ENCODE measurements around a stretch of chr12.

- PRO-cap, result no peak
- RAMPAGE, long total RNA, 4 experiments, result no peak in any of the 4 experiments
Observed at GRCh38 chr12:51441594-51441853, 16.9 kb downstream of the SLC4A8 start.

DNA sequence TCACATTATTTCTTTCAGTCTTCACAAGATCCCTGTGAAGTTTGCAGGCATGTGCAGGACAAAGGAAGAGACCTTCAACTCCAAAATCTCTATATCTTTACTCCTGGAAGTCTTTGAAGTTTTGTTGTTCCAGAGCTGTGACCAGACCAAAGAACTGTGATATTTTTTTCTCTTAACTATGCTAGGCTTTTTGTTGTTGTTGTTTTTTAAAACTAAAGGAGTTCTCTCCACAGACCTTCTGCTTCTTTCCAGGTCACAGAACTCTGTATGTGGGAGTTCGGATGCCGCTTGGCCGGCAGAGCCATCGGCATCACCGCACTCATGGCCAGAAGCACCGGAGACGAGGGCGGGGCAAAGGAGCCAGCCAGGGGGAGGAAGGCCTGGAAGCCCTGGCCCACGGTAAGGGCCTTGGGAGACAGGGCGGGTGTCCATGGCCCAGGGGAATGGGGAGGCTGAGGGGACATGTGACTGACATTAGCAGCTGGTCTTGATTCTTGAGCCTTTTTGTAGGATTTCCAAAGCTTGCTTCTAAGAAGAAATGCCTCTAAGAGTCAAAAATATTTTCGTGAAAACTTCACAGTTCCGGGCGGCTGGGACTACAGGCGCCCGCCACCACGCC is 26.1 kb downstream of the SLC4A8 start:
- PRO-cap, result no peak
- RAMPAGE, long total RNA, 4 experiments, result no peak in any of the 4 experiments

DNA sequence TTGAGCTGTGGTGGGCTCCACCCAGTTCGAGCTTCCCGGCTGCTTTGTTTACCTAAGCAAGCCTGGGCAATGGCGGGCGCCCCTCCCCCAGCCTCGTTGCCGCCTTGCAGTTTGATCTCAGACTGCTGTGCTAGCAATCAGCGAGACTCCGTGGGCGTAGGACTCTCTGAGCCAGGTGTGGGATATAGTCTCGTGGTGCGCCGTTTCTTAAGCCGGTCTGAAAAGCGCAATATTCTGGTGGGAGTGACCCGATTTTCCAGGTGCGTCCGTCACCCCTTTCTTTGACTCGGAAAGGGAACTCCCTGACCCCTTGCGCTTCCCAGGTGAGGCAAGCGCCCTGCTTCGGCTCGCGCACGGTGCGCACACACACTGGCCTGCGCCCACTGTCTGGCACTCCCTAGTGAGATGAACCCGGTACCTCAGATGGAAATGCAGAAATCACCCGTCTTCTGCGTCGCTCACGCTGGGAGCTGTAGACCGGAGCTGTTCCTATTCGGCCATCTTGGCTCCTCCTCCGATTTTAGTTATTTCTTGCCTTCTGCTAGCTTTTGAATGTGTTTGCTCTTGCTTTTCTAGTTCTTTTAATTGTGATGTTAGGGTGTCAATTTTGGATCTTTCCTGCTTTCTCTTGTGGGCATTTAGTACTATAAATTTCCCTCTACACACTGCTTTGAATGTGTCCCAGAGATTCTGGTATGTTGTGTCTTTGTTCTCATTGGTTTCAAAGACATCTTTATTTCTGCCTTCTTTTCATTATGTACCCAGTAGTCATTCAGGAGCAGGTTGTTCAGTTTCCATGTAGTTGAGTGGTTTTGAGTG is 22.7 kb upstream of the SCN8A start:
- PRO-cap, result no peak
- RAMPAGE, long total RNA, 4 experiments, result no peak in any of the 4 experiments

DNA sequence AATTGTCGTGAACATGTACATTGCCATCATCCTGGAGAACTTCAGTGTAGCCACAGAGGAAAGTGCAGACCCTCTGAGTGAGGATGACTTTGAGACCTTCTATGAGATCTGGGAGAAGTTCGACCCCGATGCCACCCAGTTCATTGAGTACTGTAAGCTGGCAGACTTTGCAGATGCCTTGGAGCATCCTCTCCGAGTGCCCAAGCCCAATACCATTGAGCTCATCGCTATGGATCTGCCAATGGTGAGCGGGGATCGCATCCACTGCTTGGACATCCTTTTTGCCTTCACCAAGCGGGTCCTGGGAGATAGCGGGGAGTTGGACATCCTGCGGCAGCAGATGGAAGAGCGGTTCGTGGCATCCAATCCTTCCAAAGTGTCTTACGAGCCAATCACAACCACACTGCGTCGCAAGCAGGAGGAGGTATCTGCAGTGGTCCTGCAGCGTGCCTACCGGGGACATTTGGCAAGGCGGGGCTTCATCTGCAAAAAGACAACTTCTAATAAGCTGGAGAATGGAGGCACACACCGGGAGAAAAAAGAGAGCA is 7.9 kb downstream of the TMDD1 start:
- PRO-cap, result no peak
- RAMPAGE, long total RNA, 4 experiments, result no peak in any of the 4 experiments

DNA sequence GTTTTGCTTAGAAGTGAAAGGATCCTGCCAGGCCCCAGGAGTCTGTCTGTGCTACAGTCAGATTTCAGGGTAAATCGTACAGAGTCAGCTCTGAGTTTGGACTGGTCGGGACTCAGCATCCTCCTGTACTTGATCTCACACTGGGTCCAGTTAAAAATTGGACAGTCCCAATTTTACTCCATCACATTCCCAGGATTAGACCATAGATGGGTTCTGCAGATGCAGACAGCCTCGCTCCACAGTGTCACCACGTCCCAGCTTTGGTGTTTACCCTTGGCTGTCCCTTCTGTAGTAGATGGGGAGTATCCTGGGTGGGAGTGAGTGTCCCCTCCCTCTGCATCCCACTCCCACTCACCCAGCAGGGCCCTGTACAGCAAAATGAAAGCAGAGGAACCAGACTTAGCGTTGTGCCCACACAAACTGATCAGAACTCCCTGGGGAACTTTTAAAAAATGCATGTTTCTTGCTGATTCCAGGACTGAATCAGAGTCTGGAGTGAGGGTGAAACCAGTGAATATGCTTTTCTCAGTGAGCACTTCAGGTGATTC is 2.7 kb downstream of the ACVRL1 start:
- PRO-cap, result no peak
- RAMPAGE, long total RNA, 4 experiments, result no peak in any of the 4 experiments

GRCh38 chr12:51953221-51953585 is 1.7 kb downstream of the ACVR1B start:
- PRO-cap, result unidirectional peak, minus-strand start at chr12:51953427
- RAMPAGE, long total RNA, 4 experiments, result no peak in any of the 4 experiments

- PRO-cap, result bidirectional peak, plus-strand start at chr12:52023023, minus-strand start at chr12:52022918
- RAMPAGE, long total RNA, 4 experiments, result no peak in any of the 4 experiments
Observed at GRCh38 chr12:52022998-52023268, 16.2 kb downstream of the TAMALIN start.

DNA sequence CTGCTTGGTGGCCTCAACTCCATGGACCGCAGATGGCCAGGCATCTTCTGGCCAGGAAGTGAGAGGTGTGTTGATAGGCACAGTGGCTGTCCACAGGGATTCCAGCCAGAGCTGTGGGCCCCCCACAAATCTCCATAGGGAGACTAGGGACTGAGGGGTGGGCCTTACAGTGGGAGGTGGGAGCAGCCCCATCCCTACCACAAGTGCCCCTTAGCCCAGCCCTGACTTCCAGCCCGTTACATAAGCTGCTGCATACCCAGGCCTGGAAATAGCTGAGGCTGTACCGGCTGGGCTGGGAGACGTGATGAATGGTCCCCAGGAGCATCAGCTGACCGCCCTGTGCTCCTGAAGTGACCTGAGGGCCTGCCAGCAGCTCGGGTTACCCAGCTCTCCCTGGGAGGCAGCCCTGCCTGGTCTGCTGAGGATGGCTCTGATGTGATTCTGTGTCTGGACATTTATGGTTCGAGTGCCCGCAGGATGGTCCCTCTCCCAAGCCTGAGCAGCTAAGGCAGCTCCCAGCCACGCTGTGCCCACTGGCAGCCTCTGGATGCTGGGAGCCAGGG is 20.3 kb downstream of the TAMALIN start:
- PRO-cap, result no peak
- RAMPAGE, long total RNA, 4 experiments, result no peak in any of the 4 experiments

GRCh38 chr12:52043056-52043413 is 8.2 kb upstream of the NR4A1 start:
- PRO-cap, result no peak
- RAMPAGE, long total RNA, 4 experiments, result no peak in any of the 4 experiments

GRCh38 chr12:52050166-52050329 is 1.2 kb upstream of the NR4A1 start:
- PRO-cap, result no peak
- RAMPAGE, long total RNA, 4 experiments, result no peak in any of the 4 experiments

DNA sequence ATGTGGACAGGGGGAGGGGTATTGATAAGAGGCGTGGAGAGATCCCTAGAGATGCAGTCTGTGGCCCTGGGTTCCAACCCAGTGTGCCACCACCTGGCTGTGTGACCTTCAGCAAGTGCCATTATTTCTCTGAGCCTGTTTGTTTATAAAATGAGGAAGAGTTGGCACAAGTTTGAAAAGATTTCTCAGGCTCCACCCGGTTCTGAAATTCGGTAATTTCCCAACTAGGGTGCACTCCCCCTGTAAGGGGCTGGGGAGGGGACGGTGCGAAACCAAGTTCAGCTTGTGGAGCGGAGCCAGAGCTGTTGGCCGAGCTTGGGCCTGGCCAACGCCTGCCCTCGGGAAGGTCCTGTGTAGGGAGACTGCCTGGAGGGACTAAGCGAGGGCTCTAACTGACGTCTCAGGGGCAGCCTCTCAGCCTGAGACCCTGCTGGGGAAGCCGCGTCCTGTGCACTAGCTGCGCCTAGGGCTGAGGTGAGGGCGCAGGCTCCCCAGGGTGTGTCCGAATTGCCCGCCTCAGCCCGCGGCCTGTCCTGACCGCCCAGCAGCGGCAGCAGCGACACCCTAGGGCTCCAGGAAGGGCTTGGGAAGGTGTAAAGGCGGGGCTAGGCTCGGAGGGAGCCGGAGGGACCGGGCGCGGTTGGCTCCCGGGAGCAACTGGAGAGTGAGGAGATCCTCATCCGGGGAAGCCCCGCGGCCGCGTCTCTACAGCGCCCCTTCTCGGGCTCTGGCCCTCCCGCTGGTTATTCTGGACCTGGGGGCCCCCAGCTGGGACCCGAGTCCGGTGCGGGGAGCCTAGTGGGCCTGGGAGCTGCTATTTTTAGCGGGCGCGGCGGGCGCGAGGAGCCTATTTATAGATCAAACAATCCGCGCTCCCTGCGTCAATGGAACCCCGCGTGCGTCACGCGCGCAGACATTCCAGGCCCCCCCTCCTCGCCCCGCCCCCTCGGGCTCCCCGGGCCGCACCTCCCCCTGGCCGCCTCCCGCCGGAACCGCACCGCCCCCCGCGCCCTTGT is 604 bp upstream of the NR4A1 start:
- PRO-cap, result unidirectional peak, plus-strand start at position 299 of the sequence; bidirectional peak, plus-strand start at position 637 of the sequence, minus-strand start at position 659 of the sequence; bidirectional peak, plus-strand start outside the sequence, minus-strand start at position 825 of the sequence
- RAMPAGE, long total RNA, 4 experiments, result no peak in any of the 4 experiments

DNA sequence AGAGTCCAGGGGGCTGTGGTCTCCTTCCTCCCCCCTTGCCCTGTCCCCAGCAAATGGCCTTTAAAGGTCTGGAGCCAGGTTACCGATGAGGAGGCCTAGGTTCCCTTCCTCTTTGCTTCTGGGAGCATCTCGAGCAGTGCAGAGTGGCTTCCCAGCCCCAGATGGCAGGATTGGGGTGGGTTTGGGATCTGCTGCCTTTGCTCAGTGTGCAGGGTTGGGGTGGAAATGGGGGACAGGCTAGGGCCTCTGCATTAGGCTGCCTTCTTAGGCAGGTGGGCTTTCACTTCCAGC is 2.2 kb downstream of the NR4A1 start:
- PRO-cap, result no peak
- RAMPAGE, long total RNA, 4 experiments, result no peak in any of the 4 experiments

- PRO-cap, result unidirectional peak, plus-strand start at chr12:52058188
- RAMPAGE, long total RNA, 4 experiments, result no peak in any of the 4 experiments
Observed at GRCh38 chr12:52058069-52058429, 6.8 kb downstream of the NR4A1 start.

GRCh38 chr12:52118052-52118400 is 38.5 kb downstream of the SMIM41 start:
- PRO-cap, result no peak
- RAMPAGE, long total RNA, 4 experiments, result no peak in any of the 4 experiments

- PRO-cap, result bidirectional peak, plus-strand start at chr12:52152529, minus-strand start at chr12:52151981
- RAMPAGE, long total RNA, 4 experiments, result no peak in any of the 4 experiments
Observed at GRCh38 chr12:52151481-52152721, 39.9 kb downstream of the KRT80 start.

DNA sequence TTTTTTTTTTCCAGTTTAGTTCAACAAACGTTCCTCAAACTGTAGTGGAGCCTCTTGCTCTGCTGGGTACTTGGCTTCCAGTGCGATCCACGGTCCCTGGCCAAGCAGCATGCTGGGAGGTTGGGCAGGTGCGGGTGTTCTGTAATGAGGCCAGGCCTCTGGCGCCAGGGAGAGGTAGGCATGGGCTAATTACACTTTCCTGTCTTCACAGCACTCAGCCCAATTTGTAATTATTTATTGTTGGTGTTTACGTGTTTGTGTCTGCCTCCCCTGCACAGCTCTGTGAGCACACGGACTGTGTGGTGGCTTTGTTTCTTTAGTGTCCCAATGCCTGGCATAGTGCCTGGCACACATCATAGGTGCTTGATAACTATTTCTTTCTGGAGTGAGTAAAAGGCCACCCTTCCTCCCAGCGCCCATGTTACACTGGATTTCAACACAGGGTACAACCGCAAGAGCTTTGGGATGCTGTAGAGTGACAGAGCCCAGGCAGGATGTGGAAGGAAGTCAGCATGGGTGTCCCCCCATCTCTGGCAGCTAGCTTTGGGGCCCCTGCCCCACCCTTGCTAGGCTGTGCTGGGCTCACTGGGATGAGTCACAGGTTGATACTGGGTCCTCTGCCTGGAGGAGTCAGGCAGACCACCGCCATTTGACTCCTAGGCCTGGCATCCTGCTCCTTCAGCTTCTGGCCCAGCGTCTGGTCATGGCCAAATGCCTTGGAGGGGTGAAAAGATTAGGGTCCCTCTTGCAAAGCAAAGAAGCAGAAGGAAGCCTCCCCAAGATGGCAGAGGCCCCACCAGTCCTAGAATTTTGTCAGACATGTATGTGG is 6.0 kb upstream of the KRT80 start:
- PRO-cap, result no peak
- RAMPAGE, long total RNA, 4 experiments, result no peak in any of the 4 experiments

DNA sequence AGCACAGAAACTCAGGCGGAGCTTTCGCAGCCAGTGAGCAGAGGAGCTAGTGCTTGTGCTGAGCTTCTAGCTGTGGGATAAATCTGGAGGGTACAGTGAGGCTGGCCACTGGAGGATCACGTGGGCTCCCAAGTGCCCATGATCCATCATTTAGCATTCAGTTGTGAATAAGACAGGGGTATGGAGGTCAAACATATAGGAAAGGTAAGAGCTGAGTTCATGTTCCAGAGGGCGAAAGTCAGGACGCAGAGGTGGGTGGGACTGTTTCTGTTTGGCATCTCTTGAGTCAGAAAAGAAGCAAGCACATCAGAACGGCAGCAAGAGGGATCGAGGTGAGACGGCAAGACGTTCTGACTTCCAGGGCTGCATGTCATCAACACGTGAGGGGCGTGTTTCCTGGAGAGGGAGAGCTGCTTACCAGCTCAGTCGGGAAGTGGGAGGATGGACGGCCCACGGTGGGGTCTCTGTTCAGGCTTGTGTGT is 16.8 kb upstream of the KRT80 start:
- PRO-cap, result bidirectional peak, plus-strand start at position 309 of the sequence, minus-strand start at position 240 of the sequence; bidirectional peak, plus-strand start at position 425 of the sequence, minus-strand start at position 378 of the sequence
- RAMPAGE, long total RNA, 4 experiments, result start-site peak on the plus strand in 1 of 4 experiments, centred at position 302 of the sequence, 9 reads per replicate

DNA sequence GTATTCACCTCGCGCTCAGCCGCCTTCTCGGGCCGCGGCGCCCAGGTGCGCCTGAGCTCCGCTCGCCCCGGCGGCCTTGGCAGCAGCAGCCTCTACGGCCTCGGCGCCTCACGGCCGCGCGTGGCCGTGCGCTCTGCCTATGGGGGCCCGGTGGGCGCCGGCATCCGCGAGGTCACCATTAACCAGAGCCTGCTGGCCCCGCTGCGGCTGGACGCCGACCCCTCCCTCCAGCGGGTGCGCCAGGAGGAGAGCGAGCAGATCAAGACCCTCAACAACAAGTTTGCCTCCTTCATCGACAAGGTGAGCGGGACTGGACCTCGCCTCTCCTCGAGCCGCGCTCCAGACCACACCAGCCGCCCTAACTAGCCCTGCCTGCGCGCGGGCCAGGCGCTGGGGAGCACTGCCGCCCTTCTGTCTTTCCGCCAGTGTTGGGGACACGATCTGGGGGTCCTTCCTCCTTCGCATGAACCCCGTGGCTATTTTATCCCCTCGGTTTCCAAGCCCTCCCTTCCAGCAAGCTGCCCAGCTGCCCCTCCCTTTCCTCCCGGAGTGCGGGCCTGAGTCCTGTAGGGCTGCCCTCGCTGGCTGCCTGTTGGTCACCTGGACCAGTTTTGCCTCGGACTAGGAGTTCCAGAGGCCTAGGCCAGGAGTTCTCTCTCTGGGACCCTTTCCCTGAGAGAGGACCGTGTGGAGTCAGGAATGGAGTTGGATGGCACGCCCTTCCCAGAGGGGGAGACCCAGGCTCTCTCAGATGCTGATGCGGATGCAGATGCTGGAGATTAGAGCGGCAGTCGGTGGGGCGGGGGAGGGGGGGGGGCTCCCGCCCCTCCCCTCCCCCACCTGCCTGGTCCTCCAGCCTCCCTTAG is 511 bp downstream of the KRT7 start:
- PRO-cap, result no peak
- RAMPAGE, long total RNA, 4 experiments, result no peak in any of the 4 experiments

DNA sequence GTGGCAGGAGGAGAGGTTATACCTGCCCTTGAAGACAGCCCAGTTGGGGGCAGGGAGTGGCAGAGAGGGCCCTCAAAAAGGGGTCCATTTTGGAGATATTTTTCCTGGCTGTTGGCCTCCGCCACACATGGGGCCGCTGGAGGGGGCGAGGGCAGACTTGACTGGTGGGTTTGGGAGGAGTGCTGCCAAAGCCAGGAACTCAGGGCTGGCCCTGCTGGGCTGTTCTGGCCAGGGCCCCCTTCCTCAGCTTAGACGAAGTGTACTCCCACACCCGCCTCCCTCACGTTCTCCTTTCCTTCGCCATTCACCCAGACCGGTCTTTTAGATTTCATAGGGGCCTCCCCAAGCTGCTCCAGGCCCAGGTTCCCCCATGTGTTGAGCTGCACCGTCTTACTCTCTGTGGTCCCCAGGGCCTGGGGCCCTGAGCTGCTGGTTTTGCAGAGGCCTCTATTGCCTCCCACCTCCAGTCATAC is 1.2 kb downstream of the KRT7 start:
- PRO-cap, result no peak
- RAMPAGE, long total RNA, 4 experiments, result no peak in any of the 4 experiments

GRCh38 chr12:52234660-52235415 is 1.8 kb downstream of the KRT7 start:
- PRO-cap, result no peak
- RAMPAGE, long total RNA, 4 experiments, result no peak in any of the 4 experiments

Data from esophagus squamous epithelium (tissue), 4 donors.